Temporal lobe (tissue), 2 donors: ENCODE measurements around a stretch of chr12.

DNA sequence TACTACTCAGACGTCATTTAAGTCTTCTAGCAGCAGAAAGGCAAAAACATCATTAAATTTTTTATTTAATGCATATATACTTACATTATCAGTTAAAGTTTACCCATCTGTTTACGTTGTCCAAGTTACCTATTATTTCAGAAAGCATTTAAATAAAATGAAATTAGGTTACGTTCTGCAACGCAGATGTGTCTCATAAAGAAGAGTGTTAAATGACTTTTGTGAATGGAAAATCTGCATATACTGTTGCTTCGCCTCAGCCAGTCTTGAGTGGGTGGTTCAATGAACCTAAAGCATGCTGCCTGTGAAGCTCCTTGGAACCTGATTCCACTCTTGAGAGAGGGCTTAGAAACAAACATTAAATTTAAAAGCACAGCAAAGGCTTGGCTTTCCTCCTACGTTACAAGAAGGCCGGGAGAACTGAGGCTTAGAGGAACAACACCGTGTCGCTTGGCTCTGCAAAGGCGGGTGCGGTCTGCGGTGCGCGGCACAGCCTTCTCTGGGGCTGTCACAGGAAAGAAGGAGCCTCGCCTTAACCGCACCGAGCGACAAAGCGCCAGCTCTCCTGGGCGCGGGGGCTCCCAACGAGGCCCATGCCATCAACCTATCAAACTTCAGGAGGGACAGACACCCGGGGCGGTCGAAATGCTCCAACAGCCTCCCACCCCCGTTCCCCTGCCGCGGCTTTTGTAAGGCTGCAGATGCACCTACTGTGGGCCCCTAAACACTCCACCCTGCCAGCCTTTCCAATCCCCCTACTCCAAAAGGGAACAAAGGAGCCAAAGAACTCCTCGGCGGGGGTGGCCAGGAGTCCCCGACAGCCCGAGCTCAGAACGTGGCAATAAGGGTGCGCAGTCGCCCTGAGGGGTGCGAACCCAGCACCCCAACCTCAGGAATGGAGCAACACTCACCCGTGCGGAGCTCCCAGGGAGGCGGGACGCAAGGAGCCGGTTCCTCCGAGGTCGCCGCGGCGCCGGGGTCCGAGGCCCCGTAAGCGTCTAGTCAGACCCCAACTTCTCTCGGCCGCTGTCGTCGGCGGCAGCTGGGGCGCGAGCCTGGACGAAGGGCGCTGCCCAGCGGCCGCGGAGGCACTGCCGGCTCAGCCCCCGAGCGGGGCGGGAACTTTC lies 722 bp downstream of the OSBPL8 start:
- RAMPAGE, long total RNA, result no peak

DNA sequence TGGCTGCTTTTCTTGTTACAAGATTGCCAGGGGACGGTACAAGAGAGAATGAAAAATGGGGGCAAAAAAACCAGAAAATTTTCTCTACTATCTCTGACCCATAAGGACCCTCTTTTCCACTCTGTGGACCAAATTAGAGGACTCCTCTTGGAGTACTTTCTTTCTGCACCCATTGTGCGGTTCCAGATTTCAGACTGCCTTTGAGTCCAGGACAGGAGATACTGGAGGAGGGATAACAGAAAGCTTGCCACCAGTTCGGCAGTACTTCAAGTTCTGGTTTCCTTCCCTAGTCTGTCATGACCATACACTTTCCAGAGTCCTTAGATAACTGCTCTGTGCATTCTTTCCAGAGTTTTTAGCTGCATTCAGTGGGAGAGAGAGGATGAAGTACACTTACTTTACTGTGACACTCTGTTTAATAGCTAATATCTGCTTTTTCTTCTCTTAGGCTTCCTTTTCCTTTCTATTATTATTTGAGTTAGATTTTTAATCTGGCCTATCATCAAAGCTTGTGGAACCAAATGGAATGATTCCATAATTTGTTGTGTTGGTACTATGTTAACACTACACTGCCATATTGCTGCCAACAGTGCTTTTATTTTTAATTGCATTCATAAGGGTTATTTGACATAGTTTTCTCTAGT lies 54.8 kb upstream of the OSBPL8 start:
- RAMPAGE, long total RNA, result no peak

GRCh38 chr12:76782229-76782797 lies 18.4 kb downstream of the ZDHHC17 start:
- RAMPAGE, long total RNA, result no peak

DNA sequence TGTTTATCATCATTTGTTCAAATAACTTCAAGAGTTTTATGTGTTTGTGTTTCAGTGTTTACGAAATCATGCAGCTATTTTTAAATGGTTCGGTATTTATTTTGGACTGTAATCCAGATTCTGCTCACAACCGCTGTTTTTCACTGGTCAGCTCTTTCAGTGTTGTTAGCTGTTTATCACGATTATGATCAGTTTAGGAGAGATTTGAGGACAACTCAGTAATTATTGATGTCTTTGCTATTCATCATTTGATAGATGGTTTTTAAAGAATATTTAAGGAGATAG lies 37.0 kb upstream of the CSRP2 start:
- RAMPAGE, long total RNA, result no peak

DNA sequence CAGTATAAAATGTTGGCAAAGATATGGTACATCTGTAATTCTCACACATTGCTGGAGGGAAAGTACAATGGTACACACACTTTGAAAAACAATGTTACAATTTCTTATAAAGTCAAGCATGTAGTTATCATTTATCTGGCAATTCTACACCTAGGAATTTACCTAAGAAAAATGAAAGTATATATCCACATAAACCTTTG lies 21.5 kb upstream of the E2F7 start:
- RAMPAGE, long total RNA, result no peak

DNA sequence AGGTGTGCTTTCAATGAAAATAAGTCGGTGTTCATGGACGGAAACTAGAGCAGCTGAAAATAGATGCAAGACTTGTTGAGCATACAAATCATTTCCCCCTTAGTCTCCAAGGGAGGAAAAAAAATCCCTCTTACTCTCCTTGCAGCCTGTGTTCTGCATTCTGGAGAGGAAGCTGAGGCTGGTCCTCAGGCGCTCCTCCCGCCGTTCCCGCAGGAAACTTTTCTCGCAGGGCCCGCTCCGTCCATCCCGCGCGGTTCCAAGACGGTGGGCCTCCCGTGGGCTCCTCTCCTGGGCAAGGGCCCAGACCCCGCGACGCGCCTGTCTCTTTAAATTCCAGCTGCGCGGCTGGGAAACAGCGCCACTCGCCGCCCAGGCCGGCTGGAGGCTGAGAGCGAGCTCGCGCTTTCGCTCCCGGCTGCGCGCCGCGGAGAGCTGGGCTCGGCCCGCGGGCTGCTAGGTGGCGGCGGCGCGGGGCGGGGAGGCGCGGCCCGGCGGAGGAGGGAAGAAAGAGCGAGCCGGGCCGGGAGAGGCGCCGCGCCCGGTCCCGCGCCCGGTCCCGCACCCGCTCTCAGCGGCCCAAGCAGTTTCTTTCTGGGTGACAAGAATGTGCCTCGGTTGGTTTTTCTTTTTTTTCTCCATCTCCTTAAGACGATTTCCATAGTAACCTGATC lies 259.2 kb upstream of the E2F7 start:
- RAMPAGE, long total RNA, result no peak

DNA sequence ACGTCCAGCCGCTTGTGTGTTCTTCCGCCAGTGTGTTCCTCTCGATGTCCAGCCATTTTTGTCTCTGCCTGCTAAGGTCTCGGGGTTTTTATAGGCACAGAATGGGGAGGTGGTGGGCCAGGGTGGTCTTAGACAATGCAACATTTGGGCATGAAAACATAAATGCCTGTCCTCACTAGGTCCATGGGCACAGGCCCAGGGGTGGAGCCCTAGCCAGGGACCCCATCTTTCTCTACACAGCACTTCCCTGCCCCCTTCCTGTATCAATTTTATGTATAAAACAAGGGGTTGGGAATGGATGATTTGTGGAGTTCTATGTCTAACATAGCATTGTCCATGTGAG lies 3.3 kb downstream of the NAV3 start:
- RAMPAGE, long total RNA, result no peak

DNA sequence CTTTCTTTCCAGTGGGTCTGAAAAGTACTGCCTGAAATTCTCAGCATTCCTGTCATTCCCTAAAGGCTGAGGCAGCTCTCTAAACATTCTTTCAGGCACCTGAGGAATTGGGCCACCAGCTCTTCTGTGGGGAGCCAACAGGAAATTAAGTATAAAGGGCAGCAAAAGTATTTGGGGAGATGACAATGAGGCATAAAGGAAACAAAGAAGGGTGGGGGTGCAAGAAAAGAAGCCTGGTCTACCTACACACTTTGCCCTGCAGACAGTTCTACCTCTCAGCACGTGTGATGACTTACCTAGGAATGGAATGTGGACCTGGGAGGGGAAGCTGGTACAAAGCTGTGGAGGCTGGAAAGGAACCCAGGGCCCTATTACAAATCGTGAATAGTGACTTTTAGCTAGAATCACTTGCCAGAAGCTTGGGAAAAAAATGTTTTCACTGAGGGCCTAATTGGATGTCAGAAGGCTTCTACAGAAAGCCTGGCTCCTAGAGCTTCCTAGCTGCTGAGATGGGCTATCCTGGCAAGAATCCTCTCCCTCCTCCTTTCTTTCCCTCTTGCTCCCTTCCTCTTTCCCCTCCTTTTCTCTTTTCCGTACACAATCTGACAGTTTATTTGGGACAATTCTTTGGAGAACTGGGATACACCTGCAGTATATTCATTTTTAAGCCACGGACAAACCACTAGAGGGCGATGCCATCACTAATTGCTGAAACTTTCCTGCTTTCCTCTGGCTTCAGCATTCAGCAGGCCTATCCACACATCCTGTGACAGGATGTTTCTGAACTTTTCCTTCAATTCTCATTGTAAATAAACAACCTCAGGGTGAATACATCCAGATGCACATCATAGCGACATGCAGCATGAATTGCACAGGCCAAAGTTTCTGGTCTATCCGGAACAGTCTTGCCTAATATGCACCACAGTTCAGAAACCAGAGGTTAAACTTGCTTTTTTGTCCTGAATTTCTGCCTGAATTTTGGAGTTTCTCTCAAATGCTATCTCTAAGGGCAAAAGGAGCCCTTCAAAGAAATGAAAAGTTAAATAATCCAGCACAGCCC lies 143.1 kb downstream of the PAWR start:
- RAMPAGE, long total RNA, result no peak

DNA sequence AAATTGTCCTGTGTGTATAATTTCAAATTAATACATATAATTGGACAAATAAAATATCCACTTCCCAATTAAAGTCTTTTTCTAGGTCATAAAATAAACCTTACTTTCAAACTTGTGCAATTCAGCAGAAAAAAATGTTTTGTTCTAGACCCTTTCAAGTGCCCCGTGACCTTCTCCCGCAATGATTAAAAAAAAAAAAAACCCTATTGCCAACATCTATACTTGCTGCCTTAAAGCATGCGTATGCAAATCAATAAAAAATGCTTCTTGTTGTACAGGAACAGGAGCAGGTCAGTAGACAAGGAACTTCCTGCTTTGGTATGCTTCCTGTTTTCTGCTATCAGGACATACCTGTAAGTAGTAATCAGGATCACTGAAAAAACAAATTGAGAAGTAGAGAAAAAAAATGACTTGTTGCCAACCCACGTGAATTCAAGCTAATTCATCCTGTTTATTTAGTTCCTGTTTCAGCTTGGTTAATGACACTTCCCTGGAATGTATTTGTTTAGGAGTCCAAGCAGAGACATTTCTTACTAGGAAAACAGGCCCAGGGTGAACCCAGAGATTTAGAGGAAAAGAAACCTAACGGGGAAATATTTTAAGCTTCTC lies 124.4 kb downstream of the PAWR start:
- RAMPAGE, long total RNA, result no peak

DNA sequence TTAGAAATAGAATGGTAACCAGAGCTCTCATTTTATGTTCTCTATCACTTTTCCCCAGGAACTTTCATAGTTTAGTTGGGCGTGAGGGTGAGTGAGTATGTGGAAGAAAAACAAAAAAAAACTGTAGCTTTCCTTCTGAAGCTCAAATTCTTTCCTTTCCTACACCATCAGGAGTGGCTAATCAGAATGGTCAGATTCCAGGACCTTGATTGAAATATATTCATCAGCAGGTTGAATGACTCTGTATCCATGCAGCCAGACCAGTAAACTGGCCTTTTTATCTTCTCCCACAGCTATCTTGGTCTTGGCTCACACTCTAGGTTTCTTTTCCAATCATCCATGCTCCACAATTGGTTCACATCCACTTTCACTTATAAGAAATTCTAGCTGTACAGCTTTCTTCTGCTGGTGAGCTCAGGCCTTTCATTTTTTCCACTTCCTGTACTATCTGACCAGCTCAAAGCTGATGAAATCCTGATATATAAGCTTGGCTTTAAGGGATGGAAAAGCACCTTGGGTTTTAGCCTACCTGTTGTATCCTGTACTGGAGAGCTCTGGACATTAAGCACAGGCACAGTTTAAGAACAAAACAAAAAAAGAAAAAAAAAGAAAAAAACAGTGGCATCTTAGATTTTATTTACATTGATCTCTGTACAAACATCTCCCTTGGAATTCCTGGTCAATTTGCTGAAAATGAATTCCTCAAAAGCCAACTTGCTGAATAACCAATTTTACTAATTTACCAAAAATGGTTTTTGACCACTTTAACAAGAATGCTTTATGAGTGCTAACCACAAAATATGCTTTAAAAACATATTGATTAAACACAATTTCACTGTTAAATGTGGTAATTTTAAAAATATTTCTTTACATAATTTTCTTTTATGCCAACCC lies 91.5 kb upstream of the PAWR start:
- RAMPAGE, long total RNA, result no peak

DNA sequence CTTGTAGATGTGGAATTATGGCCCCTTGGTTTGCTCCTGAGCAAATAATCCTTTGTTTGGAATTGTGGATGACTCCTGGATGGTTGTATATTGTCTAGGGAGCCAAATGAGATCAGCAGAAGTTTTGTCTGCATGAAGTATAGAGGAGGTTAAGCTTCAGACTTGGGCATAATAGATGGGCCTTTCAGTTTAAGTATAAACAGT lies 63.5 kb upstream of the PPP1R12A start:
- RAMPAGE, long total RNA, result no peak

DNA sequence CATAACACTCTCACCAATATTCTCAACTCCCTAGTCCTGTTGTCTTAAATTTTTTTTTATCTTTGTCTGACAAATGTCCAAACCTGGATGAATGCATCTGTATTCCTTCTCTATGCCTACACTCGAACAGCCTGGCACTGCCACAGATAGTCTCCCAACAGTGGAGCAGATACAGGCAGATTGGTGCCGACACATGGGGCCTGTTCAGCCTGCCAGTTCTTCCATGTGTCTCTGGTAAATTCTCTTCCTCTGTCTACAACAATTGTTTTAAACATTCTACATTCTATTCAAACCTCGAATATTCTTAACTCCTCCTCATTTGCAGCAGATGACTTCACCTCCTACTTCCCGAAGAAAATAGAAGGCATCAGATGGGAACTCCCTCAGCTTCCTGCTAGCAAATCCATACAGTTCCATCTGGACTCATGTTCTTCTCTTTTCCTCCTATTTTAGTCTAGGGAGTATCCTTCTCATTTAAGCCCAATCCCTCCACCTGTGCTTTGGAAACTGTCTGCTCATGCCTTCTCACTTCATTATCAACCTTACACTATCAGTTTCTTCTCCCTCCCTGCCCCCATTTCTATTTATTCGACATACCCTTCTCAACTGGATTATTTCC lies 43.1 kb upstream of the OTOGL start:
- RAMPAGE, long total RNA, result no peak

GRCh38 chr12:80513322-80513588 lies 69.2 kb downstream of the PTPRQ start:
- RAMPAGE, long total RNA, result no peak

DNA sequence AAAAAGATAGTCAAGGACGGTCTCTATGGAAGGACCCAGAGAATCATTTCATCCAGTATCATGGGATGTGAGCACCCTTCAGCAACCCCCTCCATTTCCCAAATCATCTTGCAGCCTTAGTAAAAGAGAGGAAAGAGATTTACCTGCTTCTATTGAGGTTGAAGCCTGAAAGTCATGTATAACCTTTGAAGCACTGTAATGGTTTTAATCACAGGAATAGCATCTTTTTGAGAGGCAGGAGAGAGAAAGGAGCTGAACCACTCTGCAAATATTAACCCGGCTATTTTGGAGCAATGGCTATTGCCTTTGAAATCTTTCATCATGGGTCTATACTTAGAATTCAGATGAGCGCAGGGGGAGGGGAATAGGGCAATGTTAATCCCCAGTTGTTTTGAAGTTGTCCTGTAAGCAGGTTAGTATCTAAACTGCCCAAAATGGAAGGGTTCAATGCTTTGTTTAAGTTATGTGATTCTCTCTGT lies 429 bp upstream of the MYF6 start:
- RAMPAGE, long total RNA, result no peak

DNA sequence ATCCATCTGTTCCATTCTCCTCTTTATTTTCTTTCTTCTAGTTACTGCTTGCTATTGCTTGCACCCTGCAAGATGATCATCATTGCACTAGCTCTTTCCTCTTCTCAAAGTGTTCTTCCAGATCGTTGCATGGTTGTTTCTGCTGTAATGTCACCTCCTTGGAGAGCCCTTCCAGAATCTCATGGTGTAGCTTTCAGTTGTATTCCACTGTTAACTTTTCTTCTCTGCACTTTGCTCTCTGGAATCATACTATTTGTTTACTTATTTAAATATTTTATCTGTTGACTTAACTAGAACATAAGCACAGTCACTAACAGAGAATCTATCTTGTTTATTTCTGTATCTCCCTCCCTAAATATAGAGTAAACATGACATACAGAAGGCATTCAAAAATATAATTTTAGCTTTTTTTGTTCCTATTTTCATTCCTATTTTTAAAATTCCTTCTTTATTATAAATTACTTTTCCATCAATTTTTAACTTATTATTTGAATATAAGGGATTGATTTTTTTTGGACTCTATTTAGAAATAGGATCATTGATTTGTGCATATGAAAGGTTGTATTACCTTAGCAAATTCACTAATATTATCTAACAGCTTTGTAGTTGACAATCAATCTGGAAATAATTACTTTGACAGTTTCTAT lies 11.7 kb downstream of the LIN7A start:
- RAMPAGE, long total RNA, result no peak

DNA sequence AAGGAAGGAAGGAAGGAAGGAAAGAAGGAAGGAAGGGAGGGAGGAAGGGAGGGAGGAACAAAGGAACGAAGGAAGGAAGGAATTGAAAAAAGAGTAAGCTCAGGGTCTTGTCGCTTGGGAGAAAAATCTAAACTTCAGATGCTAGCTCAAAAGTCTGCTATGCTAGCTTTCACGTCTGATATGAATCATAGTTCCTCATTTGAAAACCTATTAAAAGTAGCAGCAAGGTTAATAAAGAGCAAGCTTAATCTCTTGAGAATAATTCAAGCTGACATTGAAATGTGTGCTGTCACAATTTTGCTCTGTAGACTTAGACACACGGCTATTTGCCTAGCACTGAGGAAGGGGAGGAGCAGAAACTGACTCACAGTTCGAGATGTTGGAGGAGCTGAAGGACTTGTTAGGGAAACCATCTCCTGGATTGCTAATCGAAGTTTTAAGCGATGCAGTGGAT lies 216.6 kb downstream of the ACSS3 start:
- RAMPAGE, long total RNA, result no peak

DNA sequence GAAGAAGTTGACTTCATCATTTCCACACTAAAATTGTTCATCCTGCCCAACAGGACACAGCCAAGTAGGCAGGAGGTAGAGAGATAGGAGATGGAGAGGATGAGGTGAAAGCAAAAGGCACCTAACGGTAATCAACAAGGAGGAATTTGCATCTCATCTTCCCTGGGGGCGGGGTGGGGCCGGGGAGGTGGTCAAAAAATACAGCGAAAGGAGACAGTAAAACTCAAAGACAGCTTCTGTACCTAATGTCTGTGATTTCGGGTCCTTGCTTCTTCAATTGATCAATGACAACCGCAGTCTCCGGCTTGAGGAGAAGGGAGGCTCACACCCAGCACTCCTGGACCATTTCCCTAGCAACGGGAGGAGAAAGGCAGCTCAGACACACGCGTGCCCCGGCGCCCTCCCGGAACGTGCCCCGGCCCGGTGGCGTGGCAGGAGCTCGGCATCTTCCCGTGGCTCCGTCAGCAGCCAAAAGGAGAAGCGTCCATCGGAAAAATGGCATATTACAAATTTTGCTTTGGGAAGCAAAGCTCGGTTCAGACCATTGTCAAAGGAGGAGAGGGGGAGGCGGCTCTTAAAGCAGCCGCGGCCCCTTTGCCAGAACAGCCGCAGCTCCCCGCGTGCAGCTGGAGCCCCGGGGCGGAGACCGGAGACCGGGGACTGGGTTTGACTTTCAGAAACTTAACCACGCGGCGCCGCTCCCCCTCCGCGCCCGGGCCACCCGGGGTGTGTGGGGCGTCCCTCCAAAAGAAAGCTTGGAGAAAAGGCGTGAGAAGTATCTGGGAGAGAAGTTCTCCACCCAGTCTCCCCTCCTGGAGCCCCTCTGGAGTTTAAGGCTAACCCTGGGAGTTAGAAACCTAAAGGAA lies 759 bp downstream of the PPFIA2 start:
- RAMPAGE, long total RNA, result no peak

DNA sequence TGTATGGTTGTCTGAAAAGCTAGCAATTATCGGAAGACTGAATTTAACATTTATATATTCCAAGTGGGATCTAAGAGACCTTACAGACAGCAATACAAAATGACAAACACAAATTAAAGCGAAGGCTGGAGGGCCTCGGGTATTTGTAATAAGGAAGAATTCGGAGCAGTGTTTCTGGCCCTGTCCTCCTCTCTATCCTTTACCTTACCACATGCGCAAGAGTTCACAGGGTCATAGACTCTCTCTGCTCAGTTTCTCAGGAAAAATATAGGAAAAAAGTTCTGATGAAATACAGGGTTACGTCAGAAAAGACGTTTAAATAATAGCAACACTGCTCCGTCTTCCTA lies 504 bp downstream of the CCDC59 start:
- RAMPAGE, long total RNA, result no peak

- RAMPAGE, long total RNA, result no peak
Observed at GRCh38 chr12:82687977-82688156, 1.2 kb downstream of the TMTC2 start.

- RAMPAGE, long total RNA, result no peak
Observed at GRCh38 chr12:84912953-84913115, 235 bp upstream of the SLC6A15 start.